Measurements from ENCODE around the genes CBARP and TCF3.

- PRO-cap, 4 experiments: no peak in any of the 4 experiments
- RAMPAGE, long total RNA, 4 experiments: no peak in any of the 4 experiments
Measured at GRCh38 chr19:1109077-1110115, 5.6 kb downstream of the GPX4 start.

DNA sequence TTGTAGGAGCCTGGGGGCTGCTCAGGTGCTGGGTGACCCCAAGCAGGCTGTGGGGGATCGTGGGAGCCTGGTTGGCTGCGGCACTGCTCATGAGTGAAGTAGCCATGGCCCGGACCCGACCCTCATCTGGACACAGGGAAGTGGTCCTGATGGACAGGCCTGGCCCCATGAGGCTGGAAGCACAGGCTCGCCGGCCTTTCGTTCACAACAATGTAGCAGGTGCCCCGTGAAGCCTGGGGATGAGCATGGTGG is 6.2 kb downstream of the GPX4 start:
- PRO-cap, 4 experiments: no peak in any of the 4 experiments
- RAMPAGE, long total RNA, 4 experiments: no peak in any of the 4 experiments

- PRO-cap, 4 experiments: no peak in any of the 4 experiments
- RAMPAGE, long total RNA, 4 experiments: no peak in any of the 4 experiments
Measured at GRCh38 chr19:1192402-1192710, 13.2 kb upstream of the STK11 start.

DNA sequence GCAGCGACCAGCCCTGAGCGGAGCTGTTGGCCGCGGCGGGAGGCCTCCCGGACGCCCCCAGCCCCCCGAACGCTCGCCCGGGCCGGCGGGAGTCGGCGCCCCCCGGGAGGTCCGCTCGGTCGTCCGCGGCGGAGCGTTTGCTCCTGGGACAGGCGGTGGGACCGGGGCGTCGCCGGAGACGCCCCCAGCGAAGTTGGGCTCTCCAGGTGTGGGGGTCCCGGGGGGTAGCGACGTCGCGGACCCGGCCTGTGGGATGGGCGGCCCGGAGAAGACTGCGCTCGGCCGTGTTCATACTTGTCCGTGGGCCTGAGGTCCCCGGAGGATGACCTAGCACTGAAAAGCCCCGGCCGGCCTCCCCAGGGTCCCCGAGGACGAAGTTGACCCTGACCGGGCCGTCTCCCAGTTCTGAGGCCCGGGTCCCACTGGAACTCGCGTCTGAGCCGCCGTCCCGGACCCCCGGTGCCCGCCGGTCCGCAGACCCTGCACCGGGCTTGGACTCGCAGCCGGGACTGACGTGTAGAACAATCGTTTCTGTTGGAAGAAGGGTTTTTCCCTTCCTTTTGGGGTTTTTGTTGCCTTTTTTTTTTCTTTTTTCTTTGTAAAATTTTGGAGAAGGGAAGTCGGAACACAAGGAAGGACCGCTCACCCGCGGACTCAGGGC is 773 bp downstream of the STK11 start:
- PRO-cap, 4 experiments: peak in 3 of 4 experiments; most common minus-strand start position 511 of the sequence (in 3)
- RAMPAGE, long total RNA, 4 experiments: no peak in any of the 4 experiments

- PRO-cap, 4 experiments: no peak in any of the 4 experiments
- RAMPAGE, long total RNA, 4 experiments: no peak in any of the 4 experiments
Measured at GRCh38 chr19:1211345-1211969, 5.9 kb downstream of the STK11 start.

DNA sequence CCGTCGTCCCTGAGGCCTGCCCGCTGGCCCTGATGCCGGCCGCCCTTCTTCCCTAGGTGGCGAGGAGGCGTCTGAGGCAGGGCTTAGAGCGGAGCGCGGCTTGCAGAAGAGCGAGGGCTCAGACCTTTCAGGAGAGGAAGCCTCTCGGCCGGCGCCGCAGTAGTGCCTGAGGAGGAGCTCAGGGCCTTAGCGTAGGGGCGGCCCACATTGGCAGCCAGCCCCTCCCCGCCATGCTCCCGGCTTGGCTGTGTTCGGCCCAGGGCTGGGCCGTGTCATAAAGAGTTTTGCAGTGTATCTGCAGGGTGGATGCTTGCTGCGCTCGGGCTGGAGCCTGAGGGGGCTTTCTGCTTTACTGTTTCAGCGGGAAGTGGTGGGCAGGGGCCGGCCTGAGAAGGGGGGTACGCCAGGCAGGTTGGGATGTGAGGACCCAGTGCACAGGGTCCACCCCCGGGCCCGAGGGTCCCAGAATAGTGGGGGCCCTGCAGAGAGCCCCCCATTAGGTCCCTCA is 14.2 kb downstream of the CBARP start:
- PRO-cap, 4 experiments: no peak in any of the 4 experiments
- RAMPAGE, long total RNA, 4 experiments: no peak in any of the 4 experiments

- PRO-cap, 4 experiments: no peak in any of the 4 experiments
- RAMPAGE, long total RNA, 4 experiments: no peak in any of the 4 experiments
Measured at GRCh38 chr19:1237688-1238503, at the start of gene CBARP. Gene CBARP (minus strand): TSS chr19:1238005.

DNA sequence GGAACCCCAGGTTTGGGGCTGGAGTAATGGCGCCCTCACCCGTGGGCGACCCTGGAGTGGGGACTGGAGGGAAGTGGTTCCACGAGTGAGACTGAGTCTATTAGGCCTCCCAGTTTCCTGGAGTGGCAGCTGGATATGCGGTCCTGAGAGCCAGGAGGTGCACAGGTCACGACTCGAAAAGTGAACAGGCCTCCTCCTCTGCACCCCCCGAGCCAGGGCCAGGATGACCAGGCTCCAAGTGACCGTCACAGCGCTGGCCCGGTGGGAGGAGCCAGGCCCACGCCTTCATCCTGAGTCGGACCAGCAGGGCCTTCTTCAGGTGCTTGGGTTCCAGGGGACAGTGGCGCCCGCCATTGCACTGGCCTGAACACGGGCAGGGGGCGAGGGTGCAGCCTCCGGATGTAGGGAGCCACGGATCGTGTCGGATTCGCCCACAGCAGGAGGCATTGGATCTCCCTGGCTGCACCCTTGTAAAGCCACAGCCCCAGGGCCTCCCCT is 1.9 kb upstream of the ATP5F1D start:
- PRO-cap, 4 experiments: no peak in any of the 4 experiments
- RAMPAGE, long total RNA, 4 experiments: no peak in any of the 4 experiments

- PRO-cap, 4 experiments: no peak in any of the 4 experiments
- RAMPAGE, long total RNA, 4 experiments: no peak in any of the 4 experiments
Measured at GRCh38 chr19:1251696-1252014, 3.3 kb downstream of the MIDN start.

GRCh38 chr19:1258808-1259908 is 10.0 kb upstream of the CIRBP start:
- PRO-cap, 4 experiments: peak in 4 of 4 experiments; most common plus-strand start chr19:1259393 (in 4); most common minus-strand start chr19:1259236 (in 2)
- RAMPAGE, long total RNA, 4 experiments: no peak in any of the 4 experiments

- PRO-cap, 4 experiments: no peak in any of the 4 experiments
- RAMPAGE, long total RNA, 4 experiments: no peak in any of the 4 experiments
Measured at GRCh38 chr19:1286470-1287181, 953 bp downstream of the EFNA2 start.

GRCh38 chr19:1419447-1419943 is 12.1 kb downstream of the DAZAP1 start:
- PRO-cap, 4 experiments: no peak in any of the 4 experiments
- RAMPAGE, long total RNA, 4 experiments: no peak in any of the 4 experiments

DNA sequence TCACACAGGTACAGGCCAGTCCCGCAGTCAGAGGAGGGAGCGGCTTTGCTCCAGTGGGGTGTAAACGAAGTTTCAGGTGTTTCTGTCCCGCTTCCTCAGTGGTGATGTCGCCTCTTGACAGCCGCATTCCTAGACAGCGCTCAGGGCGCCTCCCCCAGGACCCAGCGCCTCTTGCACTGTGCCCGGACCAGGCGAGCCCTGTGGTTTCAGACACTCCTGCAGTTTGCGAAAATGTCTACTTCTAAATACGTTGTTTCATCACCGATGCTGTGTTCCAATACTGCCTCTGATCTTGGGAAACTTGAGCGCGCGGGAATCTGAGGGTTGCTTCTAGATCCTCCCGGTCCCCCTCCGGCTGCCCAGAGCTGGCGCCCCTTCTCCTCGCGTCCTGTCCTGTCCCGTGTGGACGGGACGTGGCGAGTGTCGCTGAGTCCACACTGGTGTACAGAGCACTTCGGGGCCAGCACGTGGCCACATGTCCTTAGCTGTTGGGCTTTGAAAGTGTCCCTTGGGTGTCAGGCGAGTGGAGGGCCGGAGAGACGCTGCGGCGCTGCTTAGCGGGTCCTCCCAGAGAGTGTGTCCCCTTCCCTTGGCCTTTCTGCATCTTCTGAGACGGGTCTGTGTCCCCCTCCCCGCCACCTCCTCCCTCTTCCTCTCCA is 14.6 kb upstream of the RPS15 start:
- PRO-cap, 4 experiments: no peak in any of the 4 experiments
- RAMPAGE, long total RNA, 4 experiments: no peak in any of the 4 experiments

DNA sequence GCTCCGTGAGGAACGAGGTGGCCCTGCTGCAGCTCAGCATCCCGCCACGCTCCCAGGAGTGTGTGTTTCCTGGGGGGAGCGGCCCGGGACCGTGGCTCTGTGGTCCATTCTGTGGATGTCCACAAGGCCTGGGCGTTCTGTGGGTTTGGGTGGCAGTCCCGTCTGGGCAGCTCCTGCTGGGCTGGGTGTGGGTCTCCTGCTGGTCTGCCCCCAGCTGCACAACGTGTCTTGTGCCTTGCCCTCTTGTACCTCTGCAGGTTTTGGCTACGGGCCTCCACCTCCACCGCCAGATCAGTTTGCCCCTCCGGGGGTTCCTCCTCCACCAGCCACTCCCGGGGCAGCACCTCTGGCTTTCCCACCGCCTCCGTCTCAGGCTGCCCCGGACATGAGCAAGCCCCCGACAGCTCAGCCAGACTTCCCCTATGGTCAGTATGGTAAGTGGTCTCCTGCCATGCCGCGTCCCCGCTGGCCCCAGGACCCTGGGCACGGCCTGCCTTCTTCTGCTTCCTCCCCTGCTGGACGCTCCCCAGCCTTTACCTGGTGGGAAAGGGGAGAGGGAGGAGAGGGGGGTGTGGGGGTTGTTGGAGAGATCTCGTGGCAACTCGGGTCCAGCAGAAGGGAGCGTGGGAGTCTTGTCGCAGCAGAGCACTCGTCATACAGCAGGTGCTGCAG is 5.8 kb upstream of the RPS15 start:
- PRO-cap, 4 experiments: no peak in any of the 4 experiments
- RAMPAGE, long total RNA, 4 experiments: no peak in any of the 4 experiments

GRCh38 chr19:1451177-1451866 is 1.4 kb downstream of the APC2 start:
- PRO-cap, 4 experiments: no peak in any of the 4 experiments
- RAMPAGE, long total RNA, 4 experiments: no peak in any of the 4 experiments

- PRO-cap, 4 experiments: no peak in any of the 4 experiments
- RAMPAGE, long total RNA, 4 experiments: no peak in any of the 4 experiments
Measured at GRCh38 chr19:1472305-1472796, 6.7 kb downstream of the C19orf25 start.

DNA sequence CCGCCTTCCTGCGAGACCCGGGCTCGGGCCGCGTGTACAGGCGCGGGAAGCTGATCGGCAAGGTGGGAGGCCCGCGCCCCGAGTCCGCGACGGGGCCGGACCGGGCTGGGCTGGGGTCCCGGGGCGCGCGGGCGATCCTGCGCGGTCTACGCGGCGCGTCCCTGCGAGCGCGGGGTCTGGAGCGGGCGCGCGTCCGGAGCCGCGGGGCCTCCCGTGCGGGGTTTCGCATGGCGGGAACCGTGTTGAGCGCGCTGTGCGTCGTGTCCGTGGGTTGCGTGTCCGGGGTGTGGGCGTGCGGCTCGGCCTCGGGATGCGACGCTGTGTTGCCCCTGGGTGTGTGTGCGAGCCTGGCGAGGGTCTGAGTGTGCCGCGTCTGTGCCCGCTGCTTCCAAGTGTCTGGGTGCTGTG is 312 bp downstream of the PLK5 start:
- PRO-cap, 4 experiments: no peak in any of the 4 experiments
- RAMPAGE, long total RNA, 4 experiments: no peak in any of the 4 experiments

- PRO-cap, 4 experiments: no peak in any of the 4 experiments
- RAMPAGE, long total RNA, 4 experiments: no peak in any of the 4 experiments
Measured at GRCh38 chr19:1584673-1585365, 7.8 kb downstream of the MBD3 start.

DNA sequence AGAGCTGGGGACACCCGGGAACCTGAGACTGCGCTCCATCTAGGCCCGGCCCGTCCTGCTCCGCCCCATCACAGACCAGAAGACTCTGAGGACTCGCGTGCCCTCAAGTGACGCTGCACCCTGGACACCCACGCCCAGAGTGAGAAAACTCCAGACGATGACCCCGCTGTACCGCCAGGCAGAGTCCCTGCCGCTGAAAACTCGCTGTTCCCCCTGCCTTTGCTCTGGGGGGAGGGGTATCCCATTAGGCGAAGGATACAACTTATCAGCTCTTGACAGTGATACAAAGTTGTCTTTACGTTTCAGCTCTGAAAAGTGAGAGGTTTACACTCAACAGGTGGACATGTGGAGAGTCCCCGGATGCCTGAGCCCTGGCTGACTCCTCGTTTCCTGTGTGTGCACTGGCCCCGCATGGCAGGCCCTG is 5.9 kb downstream of the TCF3 start:
- PRO-cap, 4 experiments: no peak in any of the 4 experiments
- RAMPAGE, long total RNA, 4 experiments: no peak in any of the 4 experiments

- PRO-cap, 4 experiments: peak in 4 of 4 experiments; most common plus-strand start chr19:1652217 (in 1); most common minus-strand start chr19:1652596 (in 3)
- RAMPAGE, long total RNA, 4 experiments: no peak in any of the 4 experiments
Measured at GRCh38 chr19:1651994-1652986, at the start of gene TCF3. Gene TCF3 (minus strand): TSS chr19:1652615.